ENCODE measurements around a stretch of chr6.

DNA sequence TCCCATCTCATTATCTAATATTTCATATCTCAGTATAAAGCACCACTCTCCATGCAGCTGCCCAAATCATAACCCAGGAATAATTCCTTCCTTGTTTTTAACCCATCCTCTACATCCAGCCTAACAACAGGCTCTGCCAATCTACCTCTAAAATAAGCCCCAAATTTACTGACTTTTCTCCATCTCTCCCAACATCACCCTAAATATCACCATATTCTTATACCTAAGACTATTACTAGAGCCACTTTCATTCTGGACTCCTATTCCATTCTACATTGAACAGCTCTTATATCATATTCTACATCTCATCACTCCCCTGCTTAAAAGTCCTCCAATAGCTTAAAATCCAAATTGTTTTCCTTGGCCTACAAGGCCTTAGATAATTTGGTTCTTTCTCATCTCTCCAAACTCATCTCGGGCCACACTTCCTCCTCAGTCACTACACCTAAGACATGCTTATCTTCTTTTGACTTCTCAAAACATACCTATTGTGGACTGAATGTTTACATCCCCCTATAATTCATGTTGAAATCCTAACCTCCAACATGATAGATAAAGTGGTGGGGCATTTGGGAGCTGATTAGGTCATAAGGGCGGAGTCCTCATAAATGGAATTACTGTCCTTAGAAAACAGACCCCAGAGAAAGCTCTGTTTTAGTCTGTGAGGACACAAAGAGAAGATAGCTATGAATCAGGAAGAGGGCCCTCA is 54.6 kb downstream of the ATG5 start:
- PRO-cap, result no peak
- RAMPAGE, long total RNA, 4 experiments, result start-site peak on the minus strand in 1 of 4 experiments, centred at position 273 of the sequence, 17 reads per replicate

DNA sequence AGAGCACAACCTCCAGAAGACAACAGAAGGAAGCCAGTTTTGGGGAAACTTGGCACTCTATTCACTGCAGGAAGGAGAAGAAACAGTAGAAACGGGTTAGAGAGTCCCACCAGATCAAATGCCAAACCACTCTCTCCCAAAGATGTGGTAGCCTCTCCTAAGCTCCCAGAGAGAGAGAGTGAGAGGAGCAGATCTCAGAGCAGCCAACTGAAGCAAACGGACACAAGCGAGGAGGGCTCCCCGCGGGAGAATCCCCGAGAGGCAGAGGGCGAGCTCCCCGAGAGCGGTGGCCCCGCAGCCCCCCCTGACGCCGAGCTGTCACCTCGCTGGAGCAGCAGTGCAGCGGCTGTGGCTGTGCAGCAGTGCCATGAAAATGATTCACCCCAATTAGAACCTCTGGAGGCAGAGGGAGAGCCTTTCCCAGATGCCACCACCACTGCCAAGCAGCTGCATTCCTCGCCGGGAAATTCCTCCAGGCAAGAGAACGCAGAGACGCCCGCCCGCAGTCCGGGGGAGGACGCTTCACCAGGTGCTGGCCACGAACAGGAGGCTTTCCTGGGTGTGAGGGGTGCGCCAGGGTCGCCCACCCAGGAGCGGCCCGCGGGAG is 117.8 kb downstream of the RTN4IP1 start:
- PRO-cap, result unidirectional peak, plus-strand start at position 423 of the sequence
- RAMPAGE, long total RNA, 4 experiments, result no peak in any of the 4 experiments

GRCh38 chr6:106630122-106630933 is 950 bp downstream of the QRSL1 start:
- PRO-cap, result no peak
- RAMPAGE, long total RNA, 4 experiments, result no peak in any of the 4 experiments

DNA sequence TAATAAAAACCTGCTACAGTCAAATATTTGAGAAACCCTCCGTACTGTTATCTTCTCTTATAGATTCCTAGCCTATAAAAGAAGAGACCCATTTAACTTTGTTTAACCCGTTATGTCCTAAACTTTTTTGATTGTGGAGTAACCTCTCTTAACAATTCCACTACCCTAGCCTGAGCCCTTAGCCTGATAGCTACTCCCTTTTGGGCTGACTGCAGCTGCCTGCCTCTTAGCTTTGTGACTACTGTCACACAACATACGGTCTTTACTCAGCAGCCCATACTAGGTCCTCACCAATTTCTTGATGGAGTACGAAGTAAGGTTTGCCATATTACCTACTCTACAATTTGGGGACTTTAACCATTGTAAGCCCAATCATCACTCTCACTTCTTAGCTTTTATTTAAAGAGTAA is 72.7 kb downstream of the QRSL1 start:
- PRO-cap, result no peak
- RAMPAGE, long total RNA, 4 experiments, result no peak in any of the 4 experiments

GRCh38 chr6:106764394-106765122 is 135.2 kb downstream of the QRSL1 start:
- PRO-cap, result no peak
- RAMPAGE, long total RNA, 4 experiments, result no peak in any of the 4 experiments

GRCh38 chr6:106765780-106766823 is 136.7 kb downstream of the QRSL1 start:
- PRO-cap, result no peak
- RAMPAGE, long total RNA, 4 experiments, result no peak in any of the 4 experiments

DNA sequence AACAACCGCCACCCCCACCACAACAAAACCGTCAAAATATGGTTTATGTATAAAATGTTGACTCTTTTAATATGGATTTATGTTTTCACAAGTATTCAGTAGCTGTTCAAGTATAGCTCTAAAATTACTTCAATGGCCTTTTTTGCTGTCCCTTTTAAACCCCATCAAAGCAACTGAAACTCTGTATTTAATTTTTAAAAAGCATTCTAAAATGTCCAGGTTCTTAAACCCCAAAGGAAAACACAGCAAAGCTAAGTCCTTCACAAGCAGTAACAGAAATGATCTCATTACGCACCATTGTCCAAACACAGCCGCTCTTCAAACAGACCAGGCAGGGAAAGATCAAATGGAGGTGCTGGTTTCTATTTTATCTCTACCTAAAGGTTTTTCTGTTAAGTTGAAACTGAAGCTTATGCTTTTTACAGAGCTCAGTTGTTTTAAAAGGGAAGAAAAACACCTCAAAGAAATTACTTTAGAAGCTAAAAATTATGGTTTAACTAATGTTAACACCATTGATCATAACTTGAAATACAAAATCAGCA is 87.7 kb downstream of the CD24 start:
- PRO-cap, result no peak
- RAMPAGE, long total RNA, 4 experiments, result no peak in any of the 4 experiments

DNA sequence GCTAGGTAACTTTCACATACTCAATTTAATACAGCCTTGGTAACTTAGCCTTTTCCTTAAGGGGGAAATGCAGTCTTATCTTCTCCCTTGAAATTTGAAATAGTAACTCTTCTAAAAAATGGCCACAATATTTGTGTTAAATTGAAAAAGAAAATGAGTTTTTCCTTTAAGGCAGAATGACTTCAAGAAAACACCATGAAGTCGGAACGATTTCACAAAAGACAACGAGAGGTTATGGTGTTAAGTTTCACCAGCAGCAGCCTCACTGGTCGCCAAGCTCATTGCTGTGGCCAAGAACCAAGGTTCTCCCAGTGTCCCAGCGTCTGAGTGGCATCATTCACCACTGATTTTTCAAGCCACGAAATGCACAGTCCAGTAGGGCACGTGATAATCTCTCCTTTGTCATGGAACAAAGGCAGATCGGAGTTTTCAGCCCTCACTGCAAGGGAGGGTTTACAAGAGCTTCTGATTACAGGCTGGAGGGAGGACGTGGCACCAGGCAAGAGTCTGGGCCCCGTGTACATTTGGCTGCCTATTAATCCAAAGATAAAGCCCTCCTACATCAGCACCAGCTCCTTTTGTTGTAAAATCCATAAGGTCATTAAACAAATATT is 2.1 kb downstream of the CD24 start:
- PRO-cap, result no peak
- RAMPAGE, long total RNA, 4 experiments, result no peak in any of the 4 experiments

DNA sequence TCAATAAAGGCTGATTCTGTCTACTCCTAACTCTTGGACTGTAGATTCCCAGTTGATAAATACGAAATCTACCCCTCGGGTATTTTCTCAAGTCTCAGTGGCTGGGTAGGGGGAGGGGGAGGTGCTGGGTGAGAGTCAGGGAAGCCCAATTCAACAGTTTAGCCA is 703 bp upstream of the BEND3 start:
- PRO-cap, result no peak
- RAMPAGE, long total RNA, 4 experiments, result no peak in any of the 4 experiments

GRCh38 chr6:107129164-107129915 is 14.0 kb upstream of the BEND3 start:
- PRO-cap, result no peak
- RAMPAGE, long total RNA, 4 experiments, result no peak in any of the 4 experiments

DNA sequence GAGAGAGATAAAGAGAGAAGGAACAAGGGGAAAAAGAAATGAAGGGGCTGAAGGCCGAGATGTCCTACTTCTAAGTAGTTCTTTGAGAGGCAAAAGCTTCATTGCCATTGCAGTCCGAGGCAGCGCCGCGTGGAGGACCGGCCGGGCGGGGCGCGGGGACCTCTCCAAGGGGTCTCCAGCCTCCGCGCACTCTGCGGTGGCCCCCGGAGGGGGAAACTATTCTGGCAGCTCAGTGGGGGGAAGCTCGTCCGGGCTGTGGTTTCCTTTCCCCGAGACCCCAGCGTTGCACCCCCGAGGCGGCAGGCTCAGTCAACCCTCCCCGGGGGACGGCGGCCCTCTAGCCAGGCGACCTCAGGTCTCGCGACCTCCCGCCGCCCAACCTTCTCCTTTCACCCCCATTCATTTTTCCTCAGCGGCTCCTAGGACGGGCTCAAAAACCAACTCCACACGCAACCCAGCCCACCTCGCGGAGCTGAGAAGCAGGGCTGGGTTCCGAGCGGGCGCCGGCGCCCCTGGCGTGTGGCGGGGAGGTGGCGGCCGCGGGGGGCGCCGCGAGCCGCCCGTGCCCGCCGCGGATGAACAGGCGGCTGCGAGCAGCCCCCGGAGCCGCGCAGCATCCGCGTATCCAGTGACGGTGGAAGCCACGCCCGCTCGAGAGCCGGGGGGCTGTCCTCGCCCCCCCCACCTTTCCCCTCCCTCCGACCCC is 445 bp upstream of the SOBP start:
- PRO-cap, result unidirectional peak, plus-strand start at position 107 of the sequence; bidirectional peak, plus-strand start outside the sequence, minus-strand start at position 630 of the sequence
- RAMPAGE, long total RNA, 4 experiments, result no peak in any of the 4 experiments

- PRO-cap, result no peak
- RAMPAGE, long total RNA, 4 experiments, result no peak in any of the 4 experiments
Measured at GRCh38 chr6:107704256-107705049, 119.7 kb downstream of the SCML4 start.

- PRO-cap, result no peak
- RAMPAGE, long total RNA, 4 experiments, result no peak in any of the 4 experiments
Measured at GRCh38 chr6:107939063-107939428, 19.0 kb downstream of the SEC63 start.

DNA sequence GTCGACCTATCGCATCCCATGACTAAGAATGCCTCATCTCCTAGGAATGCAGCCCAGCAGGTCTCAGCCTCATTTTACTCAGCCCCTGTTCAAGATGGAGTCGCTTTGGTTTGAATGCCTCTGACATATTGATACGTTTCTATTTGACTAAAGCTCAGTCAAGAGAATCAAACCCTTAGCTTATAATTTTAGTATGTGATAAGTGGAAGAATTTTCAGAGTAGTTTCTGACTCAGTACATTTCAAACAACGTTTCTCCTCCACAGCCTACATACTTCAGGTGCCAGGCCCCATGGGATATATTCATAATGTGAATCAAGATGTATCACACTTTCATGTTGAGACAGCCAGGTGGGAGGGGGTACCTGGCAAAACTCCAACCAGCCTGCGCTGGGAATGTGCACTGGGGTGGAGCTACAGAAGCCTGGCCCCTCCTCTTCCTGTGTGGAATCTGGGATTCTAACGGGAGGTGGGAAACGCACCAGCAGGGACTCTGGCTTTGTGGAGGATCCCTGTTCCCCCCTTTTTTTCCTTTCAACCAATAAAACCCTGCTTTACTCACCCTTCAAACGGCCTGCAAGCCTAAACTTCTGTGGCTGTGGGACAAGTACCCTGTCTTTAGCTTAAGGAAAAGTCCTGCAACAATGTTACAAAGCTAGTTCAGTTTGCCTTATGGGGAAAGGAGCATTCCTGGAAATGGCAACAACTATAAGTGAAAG is 6.8 kb upstream of the SEC63 start:
- PRO-cap, result no peak
- RAMPAGE, long total RNA, 4 experiments, result no peak in any of the 4 experiments

GRCh38 chr6:108546343-108546748 is 14.4 kb upstream of the FOXO3 start:
- PRO-cap, result no peak
- RAMPAGE, long total RNA, 4 experiments, result no peak in any of the 4 experiments

DNA sequence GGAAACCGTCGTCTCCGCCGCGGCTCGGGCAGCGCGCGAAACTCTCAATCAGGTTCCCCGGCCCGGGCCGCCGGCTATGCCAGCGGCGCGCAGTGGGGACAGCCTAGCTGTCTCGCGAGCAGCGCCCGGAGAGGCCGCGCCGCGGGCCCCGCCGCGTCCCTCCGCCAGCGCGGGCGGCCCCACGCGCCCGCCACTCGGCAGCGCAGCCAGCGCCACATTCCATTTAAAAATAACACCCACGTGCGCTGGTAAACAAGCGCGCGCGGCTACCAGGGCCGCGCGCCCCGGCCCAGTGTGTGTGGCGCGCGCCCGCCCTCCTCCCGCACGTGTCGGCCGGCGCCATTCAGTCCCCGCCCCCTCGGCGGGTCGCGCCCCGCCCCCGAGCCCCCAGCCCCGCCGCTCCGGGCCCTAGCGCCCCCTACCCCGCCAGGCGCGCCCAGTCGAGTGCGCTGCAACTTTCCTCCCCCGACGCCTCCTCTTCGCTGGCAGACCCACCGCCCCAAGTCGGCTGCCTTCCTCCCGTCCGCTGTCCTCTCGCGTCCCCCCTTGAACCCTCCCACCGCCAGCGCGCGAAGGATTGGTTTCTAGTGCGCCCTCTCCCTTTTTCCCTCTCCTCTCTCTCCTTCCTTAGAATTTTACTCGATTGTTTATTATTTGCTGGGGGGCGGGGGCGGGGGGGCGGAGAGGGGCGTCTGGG is 2.8 kb upstream of the FOXO3 start:
- PRO-cap, result bidirectional peak, plus-strand start at position 429 of the sequence, minus-strand start at position 225 of the sequence; bidirectional peak, plus-strand start outside the sequence, minus-strand start at position 621 of the sequence
- RAMPAGE, long total RNA, 4 experiments, result no peak in any of the 4 experiments

GRCh38 chr6:108559339-108559870 is 1.3 kb upstream of the FOXO3 start:
- PRO-cap, result bidirectional peak, plus-strand start at chr6:108559797, minus-strand start at chr6:108559456
- RAMPAGE, long total RNA, 4 experiments, result no peak in any of the 4 experiments

- PRO-cap, result no peak
- RAMPAGE, long total RNA, 4 experiments, result no peak in any of the 4 experiments
Measured at GRCh38 chr6:108571338-108571908, 10.7 kb downstream of the FOXO3 start.

GRCh38 chr6:108585912-108586292 is 25.2 kb downstream of the FOXO3 start:
- PRO-cap, result no peak
- RAMPAGE, long total RNA, 4 experiments, result no peak in any of the 4 experiments

DNA sequence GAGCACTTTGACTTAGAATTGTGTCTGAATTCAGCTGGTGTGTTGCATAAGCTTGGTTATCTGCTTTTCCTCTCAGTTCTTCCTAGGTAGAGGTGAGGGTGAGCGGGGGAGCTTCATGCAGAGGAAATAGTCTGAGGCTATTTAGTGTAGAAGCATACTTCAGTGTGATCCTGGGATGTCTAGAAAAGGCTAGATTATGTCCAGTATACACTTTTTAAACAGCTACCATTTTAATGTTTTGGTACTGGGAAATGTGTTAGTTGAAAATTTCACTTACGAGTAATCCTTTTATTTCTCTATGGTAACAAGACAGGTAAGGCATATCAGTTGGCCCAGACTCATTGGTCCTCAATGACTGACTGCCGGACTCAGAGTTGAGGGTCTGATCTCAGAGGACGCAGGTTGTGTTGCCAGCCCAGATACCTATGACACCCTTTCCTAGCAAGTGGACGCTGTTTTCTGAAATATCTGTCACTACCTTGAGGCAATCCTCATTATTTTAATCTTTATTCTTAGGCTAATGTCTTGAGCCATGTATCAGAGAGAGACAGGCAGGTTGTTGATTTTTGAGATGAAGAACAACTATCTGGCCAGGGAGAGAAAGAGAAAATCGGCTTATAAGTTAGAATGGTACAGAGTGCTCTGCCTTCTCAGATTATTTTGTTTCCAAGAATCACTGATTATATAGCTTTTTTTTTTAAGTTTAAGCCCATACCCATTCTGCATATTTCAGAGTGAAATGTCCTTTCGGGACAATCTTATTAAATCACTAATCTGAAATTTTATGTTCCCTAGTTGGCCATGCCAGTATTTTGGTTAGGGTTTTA is 65.4 kb downstream of the FOXO3 start:
- PRO-cap, result no peak
- RAMPAGE, long total RNA, 4 experiments, result start-site peak on the plus strand in 1 of 4 experiments, centred at position 220 of the sequence, 7 reads per replicate